Gastroesophageal sphincter (tissue), 4 donors: ENCODE measurements around a stretch of chr3.

DNA sequence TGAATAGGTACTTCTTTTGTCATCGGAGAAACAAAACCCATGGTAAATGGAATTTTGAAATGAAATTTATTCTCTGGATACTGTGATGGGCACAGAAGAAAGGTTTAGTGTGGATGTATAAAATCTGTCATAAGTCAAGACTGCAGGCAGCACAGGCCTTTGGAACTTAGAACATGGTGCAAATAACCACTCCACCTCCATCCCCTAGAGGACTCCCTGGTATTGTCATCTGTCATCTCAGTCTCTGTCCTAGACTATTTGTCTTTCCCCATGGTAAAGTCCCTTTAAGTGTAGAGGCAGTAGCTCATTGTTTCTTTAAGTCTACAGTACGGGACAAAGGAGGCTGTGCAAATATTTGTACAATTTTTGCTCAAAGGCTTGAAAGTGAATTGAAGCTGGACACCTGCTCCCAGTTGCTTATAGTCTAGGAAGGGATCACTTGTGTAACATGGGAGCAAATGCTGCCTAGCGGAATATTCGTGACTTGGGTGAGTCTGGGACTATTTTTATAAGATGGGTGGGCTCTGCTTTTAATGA lies 3.2 kb upstream of the PXYLP1 start:
- PRO-cap, result no peak
- RAMPAGE, long total RNA, 4 experiments, result no peak in any of the 4 experiments

DNA sequence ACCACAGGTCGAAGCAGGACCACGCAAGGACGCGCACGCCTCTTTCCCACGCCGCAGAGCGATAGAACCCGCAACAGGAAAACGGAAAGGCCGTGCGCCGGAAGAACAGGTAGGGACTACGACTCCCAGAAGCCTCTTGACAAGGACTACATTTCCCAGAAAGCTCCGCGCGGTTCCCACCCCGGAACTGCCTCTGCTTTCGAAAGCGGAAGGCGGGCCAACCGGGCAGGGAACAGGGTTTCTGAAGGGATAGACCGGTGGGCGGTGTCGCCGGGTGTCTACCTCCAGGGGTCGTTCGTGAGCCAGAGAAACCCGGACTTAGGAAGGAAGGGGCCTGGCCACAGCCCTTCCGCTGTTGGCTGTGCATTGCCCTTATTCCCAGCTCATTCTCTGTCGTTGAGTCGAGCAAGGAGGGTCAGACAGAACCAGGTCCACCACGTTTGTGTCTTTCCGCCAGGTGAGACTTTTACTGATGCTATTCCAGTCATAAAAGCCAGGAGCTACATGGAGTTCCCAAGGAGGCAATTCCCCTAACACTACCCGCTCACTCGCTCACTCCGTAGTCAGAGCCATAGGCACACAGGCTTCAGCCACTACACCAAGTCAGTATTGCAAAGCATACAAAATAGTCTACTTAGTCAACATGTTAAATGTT lies 56.5 kb upstream of the ZBTB38 start:
- PRO-cap, result bidirectional peak, plus-strand start at position 220 of the sequence, minus-strand start at position 60 of the sequence
- RAMPAGE, long total RNA, 4 experiments, result no peak in any of the 4 experiments

DNA sequence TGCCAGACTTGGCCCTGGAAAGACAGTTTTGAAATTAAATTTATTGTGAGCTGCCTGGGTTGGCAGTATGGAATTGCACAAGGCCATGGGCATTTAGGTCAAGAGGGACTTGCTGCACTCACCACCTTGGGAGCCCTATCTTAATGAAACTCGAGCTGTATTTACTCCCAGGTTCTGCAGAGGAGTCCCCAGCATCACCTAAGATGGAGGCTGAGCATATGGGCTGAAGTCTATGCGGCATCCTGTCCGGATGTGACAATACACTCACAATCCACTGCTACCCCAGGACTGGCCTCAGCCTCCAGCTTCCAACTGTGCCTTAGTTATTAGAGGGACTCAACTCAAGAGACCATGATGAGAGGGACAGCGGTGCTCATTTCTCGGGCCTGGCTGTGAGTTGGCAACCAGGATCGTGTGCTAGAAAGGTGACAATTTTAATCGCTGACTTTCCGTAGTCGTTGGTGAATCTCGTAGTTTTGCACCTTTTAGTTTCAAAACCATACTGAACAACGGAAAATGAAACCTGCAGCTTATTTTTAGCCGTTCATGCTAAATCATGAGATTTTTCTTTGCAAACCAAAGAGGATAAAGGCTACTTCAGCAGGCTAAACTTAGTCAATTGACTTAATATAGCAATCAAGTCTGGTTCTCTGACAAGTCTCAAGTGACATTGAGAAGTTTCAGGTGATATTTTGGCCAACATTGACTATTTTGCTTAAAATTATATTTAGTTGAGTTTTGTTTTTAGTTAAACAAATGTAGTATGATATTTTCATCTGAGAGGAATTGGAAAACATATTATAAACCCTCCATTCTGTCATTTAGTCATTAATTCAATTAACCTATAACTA lies 11.1 kb downstream of the ZBTB38 start:
- PRO-cap, result no peak
- RAMPAGE, long total RNA, 4 experiments, result no peak in any of the 4 experiments

- PRO-cap, result no peak
- RAMPAGE, long total RNA, 4 experiments, result no peak in any of the 4 experiments
Observed at GRCh38 chr3:141409216-141409870, 41.0 kb downstream of the ZBTB38 start.

DNA sequence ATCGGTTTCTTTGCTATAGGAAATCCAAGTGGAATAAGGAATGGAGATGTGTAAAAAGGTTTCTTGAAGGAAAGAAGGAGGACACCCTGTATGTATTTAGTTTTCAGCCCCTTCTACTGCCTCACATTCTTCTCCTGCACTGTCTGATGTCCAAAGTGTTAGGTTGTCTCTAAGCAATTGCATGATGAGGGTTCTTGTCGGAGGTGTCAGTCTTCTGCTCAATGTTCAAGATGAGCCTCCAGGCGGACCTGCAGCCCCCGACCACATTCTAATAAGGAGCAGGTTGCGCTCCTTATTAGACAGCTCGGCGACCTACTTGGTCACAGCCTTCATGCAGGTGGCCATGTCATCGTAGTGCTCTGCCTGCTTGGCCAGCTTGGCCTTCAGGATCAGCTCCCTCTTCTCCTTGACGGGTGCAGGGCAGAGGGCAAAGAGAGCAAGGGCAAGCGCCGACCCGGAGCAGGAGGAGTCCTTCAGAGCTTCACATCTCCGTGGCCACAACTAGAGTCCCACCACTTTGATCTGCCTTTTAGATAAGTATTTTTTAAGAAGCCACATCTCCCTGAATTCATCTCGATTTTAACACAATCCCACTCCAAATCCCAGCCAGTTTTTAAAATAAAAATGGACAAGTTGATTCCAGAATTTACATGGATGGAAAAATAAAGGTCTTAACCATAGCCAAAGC lies 113.5 kb downstream of the RASA2 start:
- PRO-cap, result no peak
- RAMPAGE, long total RNA, 4 experiments, result start-site peak on the plus strand in 1 of 4 experiments, centred at position 403 of the sequence, 6 reads per replicate

- PRO-cap, result no peak
- RAMPAGE, long total RNA, 4 experiments, result no peak in any of the 4 experiments
Observed at GRCh38 chr3:141739194-141739725, 1.2 kb downstream of the RNF7 start.

GRCh38 chr3:141740506-141740879 lies 2.4 kb downstream of the RNF7 start:
- PRO-cap, result no peak
- RAMPAGE, long total RNA, 4 experiments, result no peak in any of the 4 experiments

GRCh38 chr3:141919513-141919955 lies 43.1 kb downstream of the ATP1B3 start:
- PRO-cap, result no peak
- RAMPAGE, long total RNA, 4 experiments, result no peak in any of the 4 experiments

- PRO-cap, result no peak
- RAMPAGE, long total RNA, 4 experiments, result no peak in any of the 4 experiments
Observed at GRCh38 chr3:141928300-141929330, 52.2 kb downstream of the ATP1B3 start.

DNA sequence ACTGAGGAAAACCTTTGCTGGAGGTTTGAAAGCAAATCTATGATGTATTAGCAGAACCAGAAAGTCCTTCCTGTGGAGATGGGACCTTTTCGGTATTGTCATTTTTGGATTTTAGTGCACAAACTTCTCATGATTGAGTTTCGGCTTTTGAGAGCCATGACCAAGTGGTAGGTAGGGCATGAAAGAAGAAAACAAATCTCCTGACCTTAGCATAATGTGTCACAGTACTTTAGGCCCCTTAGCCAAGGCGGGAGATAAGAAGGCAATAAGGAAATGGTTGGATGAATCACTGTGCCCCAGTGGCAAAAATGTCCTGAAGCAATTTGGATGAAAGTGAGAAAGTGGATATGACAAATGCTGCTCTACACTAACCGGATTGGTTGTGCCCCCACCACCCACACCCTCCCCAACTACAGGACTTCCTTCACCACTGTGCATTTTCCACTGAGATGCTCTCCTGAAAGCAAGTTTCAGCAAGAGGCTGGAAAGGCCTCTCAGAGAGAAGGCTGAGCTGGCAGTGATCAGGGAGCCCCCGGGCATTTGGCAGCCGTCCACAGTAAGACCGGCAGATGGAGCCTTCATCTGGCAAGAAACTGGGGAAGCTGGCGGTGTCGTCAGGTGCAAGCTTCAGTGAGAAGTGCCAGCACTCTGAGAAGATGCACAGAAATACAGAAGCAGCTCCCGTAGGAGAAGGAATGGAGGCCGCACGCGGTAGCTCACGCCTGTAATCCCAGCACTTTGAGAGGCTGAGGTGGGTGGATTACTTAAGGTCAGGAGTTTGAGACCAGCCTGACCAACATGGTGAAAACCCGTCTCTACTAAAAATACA lies 63.8 kb downstream of the ATP1B3 start:
- PRO-cap, result no peak
- RAMPAGE, long total RNA, 4 experiments, result no peak in any of the 4 experiments

DNA sequence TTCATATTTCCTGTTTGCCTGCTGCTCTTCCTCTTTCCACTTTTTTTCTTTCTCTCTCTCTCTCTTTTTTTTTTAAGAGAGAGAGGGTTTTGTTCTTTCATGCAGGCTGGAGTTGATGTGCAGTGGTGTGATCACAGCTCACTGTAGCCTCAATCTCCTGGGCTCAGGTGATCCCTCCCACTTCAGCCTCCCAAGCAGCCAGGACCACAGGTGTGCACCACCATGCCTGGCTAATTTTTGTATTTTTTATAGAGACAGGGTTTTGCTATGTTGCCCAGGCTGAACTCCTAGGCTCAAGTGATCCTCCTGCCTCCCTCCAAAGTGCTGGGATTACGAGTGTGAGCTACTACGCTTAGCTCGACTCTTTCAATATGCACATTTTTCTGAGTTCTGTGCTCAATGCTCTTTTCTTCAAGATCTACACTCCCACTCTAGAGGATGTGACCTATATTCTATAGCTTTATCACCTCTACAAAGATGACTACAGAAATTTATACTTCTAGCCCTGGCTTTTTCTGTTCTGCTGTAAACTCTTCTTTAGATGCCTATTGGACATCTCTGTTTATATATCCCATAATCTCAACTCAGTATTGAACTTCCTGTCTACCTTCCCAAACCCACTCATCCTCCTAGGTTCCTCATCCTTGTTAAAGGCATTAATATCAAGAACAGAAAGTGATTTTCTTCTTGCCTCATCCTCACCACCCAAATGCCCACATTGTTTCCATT lies 117.1 kb downstream of the TFDP2 start:
- PRO-cap, result no peak
- RAMPAGE, long total RNA, 4 experiments, result no peak in any of the 4 experiments

- PRO-cap, result unidirectional peak, plus-strand start at chr3:142148170
- RAMPAGE, long total RNA, 4 experiments, result no peak in any of the 4 experiments
Observed at GRCh38 chr3:142147832-142148373, 1.4 kb downstream of the TFDP2 start.

DNA sequence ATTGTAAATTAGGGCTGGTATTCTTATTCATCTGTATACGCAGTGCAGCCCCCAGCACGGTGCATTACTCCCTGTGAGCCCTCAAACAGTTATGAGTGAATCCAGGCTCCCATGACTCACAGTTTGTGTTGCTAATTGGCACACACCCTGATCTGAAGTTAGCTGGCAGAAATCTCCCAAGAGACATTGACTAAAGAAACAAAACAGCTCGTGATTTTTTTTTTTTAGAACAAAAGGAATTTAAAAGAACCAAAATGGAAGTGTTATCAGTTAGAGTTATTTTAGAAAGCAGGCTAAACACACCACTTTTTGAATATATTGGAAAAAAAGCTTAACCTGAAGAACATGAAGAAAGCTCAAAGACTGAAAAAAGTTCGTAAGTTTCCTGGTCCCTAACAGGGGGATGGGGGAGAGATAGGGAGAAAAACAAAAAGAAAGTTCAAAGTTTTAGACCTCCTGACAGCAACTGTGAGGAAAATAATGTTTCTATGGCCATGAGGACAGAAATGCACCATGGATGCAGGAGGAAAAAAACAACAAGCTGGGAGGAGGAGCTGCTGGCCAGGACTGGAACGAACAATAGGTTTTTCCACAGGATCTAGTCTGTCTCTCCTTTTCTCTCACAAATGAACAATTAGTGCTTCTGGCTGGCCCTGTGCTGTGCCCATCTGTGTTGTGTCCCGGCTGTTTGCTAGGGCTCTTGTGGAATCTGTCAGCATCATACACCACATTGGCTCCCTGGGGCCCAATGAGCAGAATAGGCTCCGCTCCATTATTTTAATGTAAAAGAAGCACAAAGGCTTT lies 15.4 kb downstream of the GK5 start:
- PRO-cap, result no peak
- RAMPAGE, long total RNA, 4 experiments, result no peak in any of the 4 experiments

DNA sequence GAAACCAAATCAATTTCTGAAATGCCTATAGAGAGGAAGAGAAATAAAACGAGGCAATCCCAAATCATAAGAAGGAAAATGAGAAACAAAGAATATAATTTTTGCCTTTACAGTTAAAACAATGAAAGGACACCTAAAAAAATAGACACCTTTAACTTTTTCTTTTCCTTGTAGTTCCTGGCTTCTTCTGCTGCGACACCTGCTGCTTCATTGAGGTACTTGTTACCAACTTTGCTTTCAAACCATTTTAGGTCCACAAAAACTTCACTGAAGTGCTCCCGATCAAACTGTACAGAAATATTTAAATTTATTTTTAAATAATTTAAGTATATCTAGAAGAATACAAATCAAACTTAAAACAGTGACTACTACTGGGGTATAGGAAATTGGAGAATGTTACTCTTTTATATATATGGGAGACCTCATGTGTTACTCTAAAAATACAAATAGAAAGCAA lies 26.9 kb downstream of the XRN1 start:
- PRO-cap, result no peak
- RAMPAGE, long total RNA, 4 experiments, result no peak in any of the 4 experiments

DNA sequence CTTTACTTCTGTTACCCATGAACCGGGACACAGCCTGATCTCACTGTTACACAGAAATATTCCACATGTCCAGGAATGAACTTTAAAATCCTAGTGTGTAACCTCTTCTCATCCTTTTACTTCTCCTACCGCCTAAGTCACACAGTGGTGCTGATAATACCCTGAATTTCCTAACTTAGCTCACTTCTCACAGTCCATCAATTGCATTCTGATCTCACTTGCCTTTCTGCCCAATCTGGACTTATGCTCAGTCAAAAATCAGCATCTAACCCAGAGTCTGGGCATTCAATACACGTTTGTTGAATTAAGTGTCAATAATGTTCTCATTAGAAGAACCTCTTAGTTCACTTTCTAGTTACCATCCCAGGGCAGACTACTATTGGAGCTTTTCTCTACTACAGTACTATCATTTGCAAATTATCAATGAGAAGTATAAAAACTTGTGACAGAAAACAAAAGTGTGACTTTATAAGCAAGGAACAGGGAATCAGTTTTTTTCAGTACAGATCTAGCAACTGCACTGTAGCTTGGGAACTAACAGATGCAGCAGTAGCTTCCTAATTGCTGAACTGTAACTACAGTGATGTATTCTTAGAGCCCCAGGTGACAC lies 17.0 kb downstream of the XRN1 start:
- PRO-cap, result no peak
- RAMPAGE, long total RNA, 4 experiments, result start-site peak on the minus strand in 1 of 4 experiments, centred at position 226 of the sequence, 11 reads per replicate

GRCh38 chr3:142645218-142645827 lies 49.1 kb downstream of the PLS1 start:
- PRO-cap, result no peak
- RAMPAGE, long total RNA, 4 experiments, result no peak in any of the 4 experiments

GRCh38 chr3:142888172-142888479 lies 757 bp downstream of the PCOLCE2 start:
- PRO-cap, result unidirectional peak, plus-strand start at chr3:142888412
- RAMPAGE, long total RNA, 4 experiments, result no peak in any of the 4 experiments

- PRO-cap, result no peak
- RAMPAGE, long total RNA, 4 experiments, result start-site peak on the minus strand in 1 of 4 experiments, at chr3:143362800-143362855 at its widest, 5 reads per replicate
Observed at GRCh38 chr3:143362567-143363197, 243.1 kb downstream of the CHST2 start.

GRCh38 chr3:143813105-143813607 lies 35.1 kb downstream of the SLC9A9 start:
- PRO-cap, result no peak
- RAMPAGE, long total RNA, 4 experiments, result no peak in any of the 4 experiments

DNA sequence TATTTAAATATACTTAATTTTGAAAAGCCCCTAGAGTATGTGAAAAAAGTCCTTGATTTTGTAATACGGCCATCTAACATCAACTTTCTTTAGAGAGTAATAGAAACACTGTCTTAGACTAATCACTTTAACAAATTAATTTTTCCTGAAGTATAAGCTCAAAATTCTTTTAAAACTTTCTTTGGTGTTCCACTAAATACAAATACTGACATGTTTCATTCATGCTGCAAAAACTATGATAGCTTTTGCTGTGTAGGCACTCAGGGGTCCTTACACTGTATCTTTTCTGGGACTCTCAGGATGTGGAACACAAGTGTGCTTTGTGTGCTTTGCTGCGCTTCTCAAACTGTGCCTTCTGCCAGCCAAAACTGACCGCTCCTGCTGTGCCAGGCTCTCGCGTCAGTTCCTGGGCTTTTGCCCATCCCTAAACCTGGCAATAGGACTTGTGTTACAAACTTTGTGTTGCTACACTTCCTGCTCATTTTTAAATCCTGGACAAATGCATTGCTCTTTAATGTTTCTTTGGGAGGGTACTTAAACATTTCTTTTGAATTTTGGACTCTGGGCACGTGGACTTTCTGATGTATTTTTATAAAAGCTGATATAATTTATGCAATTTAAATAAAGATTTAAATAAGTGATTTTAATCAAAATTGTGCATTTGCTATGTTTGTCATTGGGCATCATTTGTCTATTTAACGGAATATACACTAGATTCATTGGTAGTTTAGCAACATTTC lies 60.3 kb downstream of the DIPK2A start:
- PRO-cap, result no peak
- RAMPAGE, long total RNA, 4 experiments, result no peak in any of the 4 experiments